SK-N-SH (cell line): ENCODE measurements around the genes FAM219A, SIGMAR1 and FAM205C.

GRCh38 chr9:33253378-33253988 lies 11.0 kb downstream of the BAG1 start:
- RRBS: no CpG with 5 or more reads among the region's 6 CpGs
CAGE:
- cytosol, long polyA plus RNA: no peak
- long polyA plus RNA: no peak
- nucleus, long polyA plus RNA: no peak

DNA sequence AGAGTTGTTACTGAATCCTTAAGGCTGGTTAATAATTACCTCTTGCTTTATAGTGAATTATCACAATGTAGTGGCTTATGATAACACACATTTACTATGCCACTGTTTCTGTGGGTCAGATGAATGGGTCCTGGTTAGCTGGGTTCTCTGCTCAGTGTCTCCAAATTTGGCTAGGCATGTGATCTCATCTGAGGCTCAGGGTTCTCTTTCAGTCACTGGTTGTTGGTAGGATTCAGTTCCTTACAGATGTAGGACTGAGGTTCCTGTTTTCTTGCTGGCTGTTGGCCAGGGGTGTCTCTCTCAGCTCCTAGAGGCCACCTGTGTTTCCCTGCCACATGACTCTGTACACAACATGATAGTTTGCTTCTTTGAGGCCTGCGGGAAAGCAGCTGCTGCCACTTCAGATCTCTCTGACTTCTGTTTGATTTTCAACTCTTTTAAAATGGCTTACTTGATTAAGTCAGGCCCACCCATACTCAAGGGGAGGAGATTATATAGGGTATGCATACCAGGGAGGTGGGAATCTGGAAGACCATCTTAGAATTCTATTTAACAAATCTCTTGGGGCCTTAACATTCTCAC lies 7.2 kb downstream of the NFX1 start:
- RRBS: no CpG with 5 or more reads among the region's 1 CpG
CAGE:
- cytosol, long polyA plus RNA: no peak
- long polyA plus RNA: no peak
- nucleus, long polyA plus RNA: no peak

GRCh38 chr9:33374664-33375708 lies 27.4 kb downstream of the AQP7 start:
- RRBS: no CpG with 5 or more reads among the region's 17 CpGs
CAGE:
- cytosol, long polyA plus RNA: no peak
- long polyA plus RNA: no peak
- nucleus, long polyA plus RNA: no peak

DNA sequence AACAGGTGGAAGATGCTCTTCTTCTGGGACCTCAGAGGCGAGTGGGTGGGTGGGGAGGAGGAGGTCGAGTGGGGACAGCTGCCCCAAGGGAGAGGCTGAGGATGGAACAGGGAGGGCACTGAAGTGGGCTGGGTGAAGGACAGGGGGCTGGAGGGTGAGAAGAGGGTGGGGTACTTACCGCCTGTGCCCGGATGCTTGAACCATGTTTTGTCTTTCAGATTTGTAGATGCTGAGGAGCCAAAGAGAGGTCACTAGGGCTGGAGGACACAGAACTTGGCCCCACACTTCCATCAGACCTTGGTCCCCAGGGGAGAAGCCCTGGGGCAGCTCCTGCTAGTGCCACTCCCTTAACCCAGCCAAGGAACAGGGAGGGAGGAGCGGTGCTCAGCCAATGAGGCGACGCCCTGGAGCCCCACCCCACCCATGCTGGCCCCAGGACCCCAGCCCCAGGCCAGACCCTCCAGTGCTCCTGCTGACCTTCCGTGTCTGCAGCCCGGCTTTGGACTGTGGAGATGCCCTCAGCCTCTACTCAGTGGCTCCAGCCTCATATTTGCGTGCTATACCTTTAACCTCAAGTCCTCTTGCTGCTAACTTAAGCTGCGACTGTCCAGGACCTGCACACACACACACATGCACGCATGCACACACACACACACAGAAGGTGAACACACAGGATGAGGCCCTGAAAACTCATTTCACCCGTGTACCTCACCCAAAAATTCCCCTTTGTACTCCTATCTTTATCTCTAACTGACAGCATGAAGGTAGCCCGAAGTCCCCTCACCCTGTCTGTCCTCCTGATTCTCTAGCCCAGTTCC lies 1.1 kb downstream of the AQP7 start:
- RRBS: no CpG with 5 or more reads among the region's 14 CpGs
CAGE:
- cytosol, long polyA plus RNA: no peak
- long polyA plus RNA: no peak
- nucleus, long polyA plus RNA: no peak

GRCh38 chr9:33762005-33762673 lies 33.2 kb upstream of the PRSS3 start:
- RRBS: no CpG with 5 or more reads among the region's 12 CpGs
CAGE:
- cytosol, long polyA plus RNA: no peak
- long polyA plus RNA: no peak
- nucleus, long polyA plus RNA: no peak

- RRBS: 0% methylated on average over 2 of the region's 21 CpGs
CAGE:
- cytosol, long polyA plus RNA: no peak
- long polyA plus RNA: no peak
- nucleus, long polyA plus RNA: no peak
Measured at GRCh38 chr9:33818153-33819203, 1.5 kb downstream of the UBE2R2 start.

DNA sequence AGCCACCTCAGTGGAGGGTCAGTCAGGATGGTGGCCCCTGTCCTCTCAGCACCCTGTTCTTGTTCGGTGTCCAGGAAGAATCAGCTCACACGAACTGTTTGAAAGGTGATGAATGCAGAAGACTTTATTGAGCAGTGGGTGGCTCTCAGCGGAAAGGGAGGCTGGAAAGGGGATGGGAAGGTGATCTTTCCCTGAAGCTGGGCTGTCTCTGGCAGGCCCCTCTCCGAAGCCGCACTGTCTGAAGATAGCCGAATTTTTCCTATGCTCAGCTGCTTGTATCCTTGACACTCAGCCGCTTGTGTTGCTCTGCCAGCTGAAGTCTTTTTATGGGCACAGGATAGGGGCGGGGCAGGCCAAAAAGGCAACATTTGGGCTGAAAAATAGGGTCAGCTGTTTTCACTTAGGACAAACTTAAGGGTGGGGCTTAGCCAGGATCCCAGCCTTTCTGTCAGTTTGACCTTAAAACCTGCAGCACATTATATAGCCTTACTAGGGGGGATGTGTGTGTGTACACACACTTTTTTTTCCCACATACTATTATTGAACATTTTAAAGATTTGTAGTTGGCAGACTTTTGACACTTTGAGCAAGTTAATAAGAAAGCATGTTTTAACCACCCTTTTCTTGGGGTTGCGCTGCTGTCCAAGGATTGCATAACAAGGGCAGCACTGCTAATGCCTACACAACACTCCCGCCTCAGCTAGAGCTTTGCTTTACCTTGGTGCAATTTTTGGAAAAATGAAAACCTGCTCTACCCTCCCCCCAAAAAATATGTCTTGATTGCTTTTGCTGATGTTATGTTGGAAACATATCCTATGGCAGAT lies 51.2 kb downstream of the UBE2R2 start:
- RRBS: no CpG with 5 or more reads among the region's 10 CpGs
CAGE:
- cytosol, long polyA plus RNA: no peak
- long polyA plus RNA: no peak
- nucleus, long polyA plus RNA: no peak

DNA sequence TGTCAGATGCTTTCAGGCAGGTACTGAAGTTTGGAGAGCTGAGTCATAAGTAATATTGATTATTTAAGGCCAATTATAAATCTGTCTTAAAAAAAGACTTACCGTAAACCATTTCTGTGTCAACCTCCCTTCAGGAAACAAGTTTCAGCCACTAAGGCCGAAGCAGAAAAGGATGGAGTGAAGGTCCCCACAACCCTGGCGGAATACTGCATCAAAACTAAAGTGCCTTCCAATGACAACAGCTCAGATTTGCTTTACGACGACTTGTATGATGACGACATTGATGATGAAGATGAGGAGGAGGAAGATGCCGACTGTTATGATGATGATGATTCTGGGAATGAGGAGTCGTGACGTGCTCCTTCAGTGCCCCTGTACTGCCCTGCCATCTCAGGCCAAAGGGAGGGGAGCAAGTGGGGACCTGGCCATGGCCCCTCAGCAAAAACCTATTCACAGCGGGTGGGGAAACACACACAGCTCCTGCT lies 100.0 kb downstream of the UBE2R2 start:
- RRBS: no CpG with 5 or more reads among the region's 10 CpGs
CAGE:
- cytosol, long polyA plus RNA: no peak
- long polyA plus RNA: no peak
- nucleus, long polyA plus RNA: no peak

DNA sequence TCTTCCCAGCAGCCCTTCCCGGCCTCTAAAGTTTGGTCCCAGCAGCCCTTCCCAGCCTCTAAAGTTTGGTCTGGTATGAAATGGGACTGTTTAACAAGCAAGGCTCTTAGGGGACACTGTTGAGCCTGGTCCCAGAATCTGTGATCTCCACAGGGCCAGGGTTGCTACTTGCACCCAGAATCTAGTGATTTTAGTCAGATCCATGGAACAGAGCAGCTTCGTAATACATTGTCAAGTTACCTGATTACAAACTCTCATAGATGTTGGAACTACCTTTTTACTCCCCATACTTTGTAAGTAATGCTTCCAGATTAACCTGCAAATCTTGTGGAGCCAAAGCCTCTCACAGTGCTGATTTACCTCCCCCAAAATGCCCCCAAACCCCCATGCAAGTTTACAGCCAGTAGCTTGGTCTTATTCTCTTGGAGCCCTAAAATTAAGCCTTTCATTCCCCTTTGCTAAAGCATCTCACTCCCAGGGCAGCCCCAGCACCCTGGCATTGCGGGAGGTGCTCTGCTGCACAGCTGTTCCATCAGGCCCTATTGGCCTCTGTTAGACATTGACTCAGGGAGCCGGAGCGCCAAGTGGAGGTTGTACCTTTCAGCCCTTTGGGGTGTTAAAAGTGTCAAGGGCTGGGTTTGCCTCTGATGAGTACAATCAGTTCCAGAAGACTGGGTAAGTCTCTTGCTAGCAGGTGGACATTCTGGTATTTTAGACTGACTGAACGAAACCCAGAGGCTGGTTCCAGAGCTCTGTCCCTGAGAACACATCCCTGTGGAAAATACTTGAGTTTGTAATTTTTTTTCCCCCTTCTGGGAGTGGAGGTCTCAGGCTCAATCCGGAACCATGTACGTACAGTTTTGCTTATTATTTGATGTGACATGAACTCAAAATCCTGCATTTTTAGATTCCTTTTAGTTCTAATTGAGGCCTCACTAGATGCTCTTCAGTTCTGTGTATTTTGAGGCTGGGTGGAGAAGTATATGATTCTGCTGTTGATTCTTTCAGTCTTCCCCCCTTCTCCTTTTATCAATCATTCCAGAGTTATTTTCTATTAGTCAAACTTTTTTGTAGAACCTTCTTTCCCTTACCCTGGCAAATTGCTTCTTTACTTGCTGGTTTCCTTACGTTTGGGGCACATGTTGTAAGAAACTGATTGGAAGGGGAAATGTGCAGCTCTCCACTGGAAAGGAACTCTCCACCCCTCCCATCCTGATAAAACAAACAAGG lies 102.4 kb downstream of the UBE2R2 start:
- RRBS: no CpG with 5 or more reads among the region's 9 CpGs
CAGE:
- cytosol, long polyA plus RNA: no peak
- long polyA plus RNA: no peak
- nucleus, long polyA plus RNA: no peak

DNA sequence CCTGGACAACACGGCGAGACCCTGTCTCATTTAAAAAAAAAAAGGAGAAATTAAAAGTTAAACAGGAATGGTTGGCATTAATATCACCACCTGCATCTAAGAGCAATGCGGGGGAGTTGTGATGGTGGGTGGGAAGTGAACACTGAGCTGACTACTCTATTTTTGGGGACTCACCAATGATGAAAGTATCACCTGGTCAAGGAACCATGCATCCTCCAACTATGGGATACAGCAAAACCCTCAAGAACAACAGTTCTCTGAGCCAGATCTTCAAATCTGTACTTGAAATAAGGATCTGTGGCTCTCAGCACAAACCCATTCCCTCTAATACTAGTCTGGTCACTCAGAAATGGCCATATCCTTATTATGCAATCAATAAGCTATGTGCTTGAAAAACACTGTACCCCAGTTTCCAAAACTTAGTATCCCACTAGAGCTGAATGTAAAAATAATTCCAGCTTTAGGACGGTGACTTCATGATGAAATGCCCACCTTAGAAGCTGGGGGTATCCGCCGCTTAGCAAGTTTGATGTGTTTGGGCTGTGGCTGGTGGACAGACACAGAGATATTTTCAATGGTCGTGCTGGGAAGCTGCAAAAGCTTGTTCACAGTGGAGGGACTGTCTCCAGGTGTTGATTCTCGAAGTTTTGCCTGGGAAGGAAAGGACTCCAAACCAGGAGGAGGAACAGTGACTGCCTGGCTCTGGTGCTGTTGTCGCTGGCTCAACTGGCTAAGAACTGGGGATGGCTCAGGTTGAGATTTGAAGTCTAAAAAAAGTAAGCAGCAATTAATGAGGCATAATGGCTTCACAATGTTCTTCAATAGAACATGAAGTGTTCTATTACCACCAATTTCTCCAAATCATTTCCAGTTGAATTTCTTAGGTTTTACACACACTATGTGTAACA lies 104.6 kb downstream of the UBAP2 start:
- RRBS: no CpG with 5 or more reads among the region's 9 CpGs
CAGE:
- cytosol, long polyA plus RNA: no peak
- long polyA plus RNA: no peak
- nucleus, long polyA plus RNA: no peak

GRCh38 chr9:34086959-34087507 lies 38.3 kb upstream of the UBAP2 start:
CAGE:
- cytosol, long polyA plus RNA: no peak
- long polyA plus RNA: no peak
- nucleus, long polyA plus RNA: no peak

DNA sequence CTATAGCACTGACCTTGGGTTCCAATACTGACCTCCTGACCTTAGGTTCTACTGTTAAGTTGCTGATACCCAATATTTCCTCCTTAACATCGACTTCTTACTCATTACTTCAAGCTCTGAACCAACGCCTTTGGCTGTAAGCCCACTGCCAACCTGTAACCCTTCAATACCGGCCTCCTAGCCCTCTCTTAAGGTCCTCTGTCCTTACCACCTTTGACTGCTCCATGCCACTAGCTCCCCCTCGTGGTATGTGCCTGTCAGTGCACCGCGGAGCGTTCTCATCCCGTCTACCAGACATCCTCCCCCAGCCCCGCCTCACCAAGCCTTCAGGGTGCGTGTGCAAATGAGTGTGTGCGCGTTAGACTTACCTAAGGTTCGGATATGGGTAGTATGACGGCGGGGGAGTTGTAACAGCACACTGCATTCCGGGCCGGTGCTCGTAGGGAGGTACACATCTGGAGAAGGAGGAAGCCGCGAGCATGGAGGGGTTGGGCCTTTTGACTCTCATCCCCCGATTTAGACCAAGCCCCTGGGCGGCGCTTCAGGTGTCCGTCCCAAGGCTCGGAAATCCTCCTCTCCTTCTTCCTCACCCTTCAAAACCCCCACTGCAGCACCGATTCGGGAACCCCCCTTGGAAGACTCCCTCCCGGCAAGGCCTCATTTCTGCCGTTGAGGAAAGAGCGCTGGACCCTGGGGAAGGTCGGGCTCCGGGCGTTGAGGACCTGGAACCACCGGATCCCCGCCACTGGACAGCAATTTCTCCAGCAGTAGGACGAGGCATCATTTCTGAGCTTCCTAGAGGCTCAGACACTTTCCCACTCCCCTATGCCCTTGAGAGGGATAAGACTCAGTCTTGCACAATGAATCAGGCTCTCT lies 2.8 kb upstream of the MYORG start:
- RRBS: 98% methylated on average over 5 of the region's 36 CpGs
CAGE:
- cytosol, long polyA plus RNA: no peak
- long polyA plus RNA: no peak
- nucleus, long polyA plus RNA: no peak

DNA sequence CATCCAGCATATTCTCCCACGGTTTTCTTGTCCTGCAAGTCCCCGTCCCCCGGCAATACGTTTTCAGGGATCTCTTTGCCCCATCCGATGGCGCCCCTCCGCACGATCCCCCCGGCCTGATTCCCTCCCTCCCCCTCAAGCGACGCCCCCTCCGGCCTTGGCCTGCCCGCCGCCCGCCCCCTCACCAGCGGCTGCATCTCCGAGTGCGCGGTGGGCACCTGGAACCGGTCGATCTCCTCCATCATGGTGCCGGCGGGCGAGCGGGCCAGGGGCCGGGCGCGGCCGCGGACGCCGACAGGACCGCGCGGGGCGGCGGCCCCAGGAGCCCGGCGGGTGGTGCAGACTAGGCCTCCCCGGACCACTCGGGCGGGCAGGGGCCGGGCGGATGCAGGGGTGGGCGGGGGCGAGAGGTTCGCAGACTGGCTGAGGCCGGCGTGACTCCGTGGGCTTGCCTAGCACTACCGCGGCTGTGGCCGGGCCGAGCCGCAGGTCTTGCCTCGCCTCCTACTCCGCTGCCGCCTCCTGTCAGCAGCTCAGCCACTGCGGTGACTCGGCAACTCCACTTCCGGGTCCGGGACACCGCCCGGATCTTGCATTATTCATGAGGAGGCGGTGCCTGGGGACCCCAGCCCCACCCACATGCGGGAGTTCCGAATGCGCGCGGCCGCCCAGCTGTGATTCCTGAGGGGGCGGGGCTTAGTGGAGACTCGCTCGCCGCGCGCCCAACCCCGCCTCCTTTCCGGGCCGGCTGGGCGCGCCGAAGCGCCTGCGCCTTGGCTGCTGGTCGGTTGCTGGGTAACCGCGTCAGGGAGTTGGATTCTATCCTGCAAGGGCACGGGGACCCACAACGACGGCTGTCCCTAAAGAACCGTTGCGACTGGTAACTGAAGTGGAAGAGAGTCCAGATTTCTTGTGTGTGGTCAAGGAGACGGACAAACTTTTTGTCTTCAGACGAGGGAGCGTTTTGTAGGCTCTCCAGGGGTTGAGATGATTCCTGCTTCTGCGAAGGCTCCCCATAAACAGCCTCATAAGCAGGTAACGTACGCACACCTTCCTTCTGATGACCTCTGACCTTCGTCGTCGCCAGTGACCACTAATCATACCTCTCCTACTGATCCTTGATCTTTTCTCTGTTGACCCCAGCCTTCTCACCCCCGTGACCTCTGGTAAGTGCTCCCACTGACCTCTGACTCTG lies at the start of gene FAM219A:
TSS of gene FAM219A (minus strand) at position 552 of the 1,195 bp plus-strand sequence.
- RRBS: 2% methylated on average over 45 of the region's 103 CpGs
CAGE:
- cytosol, long polyA plus RNA: no peak
- long polyA plus RNA: no peak
- nucleus, long polyA plus RNA: no peak

DNA sequence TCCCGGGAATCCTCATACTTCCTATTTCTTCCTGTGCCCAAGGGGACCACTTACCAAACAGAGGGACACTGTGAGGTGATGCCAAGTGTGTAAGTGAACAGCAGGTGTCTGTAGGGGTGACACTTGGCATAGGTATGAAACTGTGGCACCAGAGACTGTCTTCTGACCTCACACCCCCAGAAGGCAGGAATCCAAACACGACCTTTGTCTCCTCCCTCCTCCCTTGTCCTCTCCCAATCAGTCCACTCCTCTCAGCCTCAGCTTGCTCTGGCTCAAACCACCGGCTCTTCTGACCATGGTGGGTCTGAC lies 1.4 kb upstream of the ARID3C start:
- RRBS: no CpG with 5 or more reads among the region's 3 CpGs
CAGE:
- cytosol, long polyA plus RNA: no peak
- long polyA plus RNA: no peak
- nucleus, long polyA plus RNA: no peak

- RRBS: 2% methylated on average over 26 of the region's 95 CpGs
CAGE:
- cytosol, long polyA plus RNA: no peak
- long polyA plus RNA: no peak
- nucleus, long polyA plus RNA: no peak
Measured at GRCh38 chr9:34637181-34638345, at the start of gene SIGMAR1. SIGMAR1 (minus strand) TSS chr9:34637787.

DNA sequence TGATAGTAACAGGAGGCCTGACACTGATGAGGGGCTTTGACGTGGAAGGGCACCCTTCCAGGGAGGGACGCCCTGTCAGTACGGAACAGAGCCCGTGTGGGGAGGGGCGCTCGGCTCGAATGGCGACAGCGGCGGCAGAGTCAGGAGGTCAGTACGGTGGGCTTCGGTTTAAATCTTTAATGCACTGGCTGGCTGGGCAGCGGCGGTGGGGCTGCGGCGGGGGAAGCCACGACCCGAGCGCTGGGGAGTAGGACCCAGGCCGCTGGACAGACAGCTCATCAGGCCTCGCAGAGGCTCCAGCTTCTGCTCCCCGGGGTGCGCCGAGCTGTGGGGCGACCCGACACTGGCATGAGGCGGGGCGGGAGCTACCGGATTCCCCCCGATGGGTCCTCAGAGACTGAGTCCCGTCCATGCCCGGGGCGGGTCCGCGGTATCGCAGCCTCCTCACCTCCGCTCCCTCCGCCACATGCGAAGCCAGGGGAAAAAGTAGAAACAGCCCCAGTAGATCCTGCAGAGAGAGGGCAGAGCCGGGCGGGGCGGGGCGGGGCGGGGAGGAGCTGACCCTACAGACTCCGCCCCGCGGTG lies 887 bp downstream of the ENSG00000187186 start:
- RRBS: 4% methylated on average over 13 of the region's 47 CpGs
CAGE:
- cytosol, long polyA plus RNA: no peak
- long polyA plus RNA: no peak
- nucleus, long polyA plus RNA: no peak

DNA sequence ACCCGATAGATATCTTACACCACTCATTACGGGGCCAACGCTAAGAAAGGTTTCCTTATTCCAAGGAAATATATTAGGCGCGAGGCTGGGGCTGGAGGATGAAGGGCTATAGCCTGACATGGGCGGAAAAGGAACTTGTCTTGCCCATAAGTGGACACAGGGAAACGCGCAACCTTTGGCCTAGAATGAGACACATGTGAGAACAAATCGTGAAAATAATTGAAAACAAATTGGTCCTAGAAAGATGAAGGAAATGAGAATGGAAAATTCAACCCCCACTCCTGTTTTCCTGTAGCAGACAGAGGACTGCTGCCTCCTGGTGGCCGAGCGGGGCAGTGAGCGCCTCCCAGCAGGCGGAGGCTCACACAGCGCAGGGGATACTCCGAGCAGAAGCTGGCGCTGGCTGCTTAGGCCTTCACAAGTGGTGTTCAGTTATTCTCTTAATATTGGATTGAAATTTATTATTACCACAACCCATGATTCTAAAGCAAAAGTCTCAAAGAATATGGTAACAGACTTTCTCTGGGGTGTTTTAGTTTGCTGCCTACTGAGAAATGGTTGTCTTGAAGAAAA lies 7.9 kb downstream of the CCL21 start:
- RRBS: no CpG with 5 or more reads among the region's 16 CpGs
CAGE:
- cytosol, long polyA plus RNA: no peak
- long polyA plus RNA: no peak
- nucleus, long polyA plus RNA: no peak

DNA sequence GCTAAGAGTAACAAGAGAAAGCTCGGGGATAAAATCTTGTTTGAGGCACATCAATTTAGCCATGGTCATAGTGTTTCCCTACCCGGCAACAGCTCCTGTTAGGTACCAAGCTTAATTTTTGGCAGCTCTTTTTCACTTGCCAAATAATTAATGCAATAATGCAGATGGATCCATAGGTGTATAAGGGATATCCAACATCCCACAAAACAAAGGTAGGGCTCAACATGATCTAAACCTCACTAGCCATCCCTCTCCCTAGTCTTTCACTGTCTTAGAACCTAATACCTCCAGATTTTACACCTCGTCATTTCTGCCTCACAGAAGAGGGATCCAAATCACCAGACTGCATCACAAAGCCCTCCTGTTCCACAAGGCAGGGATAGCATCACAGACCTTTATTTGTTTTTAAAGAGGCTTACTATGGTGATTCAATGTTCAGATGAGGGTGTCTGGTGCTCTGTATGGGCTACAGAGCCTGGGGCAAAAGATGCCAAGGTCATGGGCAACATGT lies at the start of gene FAM205C:
TSS of gene FAM205C (minus strand) at position 268 of the 511 bp plus-strand sequence.
- RRBS: no CpG with 5 or more reads among the region's 3 CpGs
CAGE:
- cytosol, long polyA plus RNA: no peak
- long polyA plus RNA: no peak
- nucleus, long polyA plus RNA: no peak

- RRBS: no CpG with 5 or more reads among the region's 42 CpGs
CAGE:
- cytosol, long polyA plus RNA: no peak
- long polyA plus RNA: no peak
- nucleus, long polyA plus RNA: no peak
Measured at GRCh38 chr9:35036048-35036766, 5.8 kb upstream of the C9orf131 start.

DNA sequence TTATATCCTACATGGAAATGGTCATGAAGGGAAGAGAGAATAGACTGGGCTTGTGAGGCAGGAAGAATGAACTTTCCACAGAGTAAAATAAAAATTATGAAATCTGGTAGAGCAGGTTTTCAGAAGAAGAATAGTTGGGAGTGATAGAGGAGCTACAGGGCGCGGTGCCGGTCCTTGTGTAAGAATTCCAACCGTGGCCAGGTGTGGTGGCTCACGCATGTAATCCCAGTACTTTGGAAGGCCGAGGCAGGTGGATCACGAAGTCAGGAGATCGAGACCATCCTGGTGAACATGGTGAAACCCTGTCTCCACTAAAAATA lies 8.9 kb upstream of the UNC13B start:
- RRBS: no CpG with 5 or more reads among the region's 8 CpGs
CAGE:
- cytosol, long polyA plus RNA: no peak
- long polyA plus RNA: no peak
- nucleus, long polyA plus RNA: no peak